ENCODE results near the gene SPADH.

- PRO-cap: no peak
- RAMPAGE, long total RNA, 4 experiments: no peak in any of the 4 experiments
Observed at GRCh38 chr10:121158723-121159253, 307.6 kb downstream of the WDR11 start.

GRCh38 chr10:121216744-121217247 lies 365.6 kb downstream of the WDR11 start:
- PRO-cap: no peak
- RAMPAGE, long total RNA, 4 experiments: no peak in any of the 4 experiments

DNA sequence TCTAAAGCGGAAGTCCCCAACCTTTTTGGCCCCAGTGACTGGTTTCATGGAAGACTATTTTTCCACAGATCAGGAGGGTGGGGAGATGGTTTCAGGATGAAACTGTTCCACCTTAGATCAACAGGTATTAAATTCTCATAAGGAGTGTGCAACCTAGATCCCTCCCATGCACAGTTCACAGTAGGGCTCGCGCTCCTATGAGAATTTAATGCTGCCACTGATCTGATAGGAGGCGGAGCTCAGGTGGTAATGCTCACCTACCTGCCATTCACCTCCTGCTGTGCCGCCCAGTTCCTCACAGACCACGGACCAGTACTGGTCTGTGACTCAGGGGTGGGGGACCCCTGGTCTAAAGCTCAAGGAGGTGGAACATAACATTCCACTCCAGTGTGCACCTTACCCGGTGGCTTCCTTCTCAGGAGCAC lies 273.7 kb downstream of the FGFR2 start:
- PRO-cap: no peak
- RAMPAGE, long total RNA, 4 experiments: no peak in any of the 4 experiments

DNA sequence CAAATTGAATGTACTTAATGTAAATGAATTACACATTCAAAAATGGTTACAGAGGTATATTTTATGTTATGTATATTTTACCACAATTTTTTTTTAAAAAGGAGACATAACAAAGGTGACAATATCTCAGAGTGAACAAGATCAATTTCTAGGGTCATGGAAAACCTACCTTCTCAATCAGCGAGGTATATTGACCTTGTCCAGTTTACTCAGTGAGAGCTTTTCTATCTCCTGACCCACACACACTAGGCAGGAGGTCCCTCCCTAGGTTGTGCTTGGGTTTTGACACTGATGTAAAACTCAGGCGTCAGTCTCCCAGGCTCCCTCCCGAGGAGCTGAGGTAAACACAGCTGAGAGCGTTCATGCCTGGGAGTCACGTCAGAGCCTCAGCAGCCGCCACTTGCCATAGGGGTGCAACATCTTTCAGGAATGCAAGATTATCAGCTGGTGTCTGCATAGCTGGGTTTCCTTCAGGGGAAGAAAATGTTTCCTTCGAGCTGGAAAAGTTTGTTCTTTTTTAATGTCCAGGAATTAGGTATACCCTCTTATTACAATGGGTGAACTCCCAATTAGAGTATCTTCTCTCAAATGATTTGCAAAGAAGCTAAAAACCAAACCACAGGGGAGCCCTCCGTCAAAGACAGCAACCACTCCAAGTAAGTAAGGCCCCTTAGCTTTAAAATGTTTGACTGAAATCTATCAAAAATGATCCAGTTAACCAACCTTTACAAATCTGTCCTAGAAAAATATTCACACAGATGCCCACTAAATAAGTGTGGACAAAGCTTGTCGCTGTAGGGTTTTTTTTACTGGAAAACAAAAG lies 70.5 kb downstream of the FGFR2 start:
- PRO-cap: no peak
- RAMPAGE, long total RNA, 4 experiments: no peak in any of the 4 experiments

DNA sequence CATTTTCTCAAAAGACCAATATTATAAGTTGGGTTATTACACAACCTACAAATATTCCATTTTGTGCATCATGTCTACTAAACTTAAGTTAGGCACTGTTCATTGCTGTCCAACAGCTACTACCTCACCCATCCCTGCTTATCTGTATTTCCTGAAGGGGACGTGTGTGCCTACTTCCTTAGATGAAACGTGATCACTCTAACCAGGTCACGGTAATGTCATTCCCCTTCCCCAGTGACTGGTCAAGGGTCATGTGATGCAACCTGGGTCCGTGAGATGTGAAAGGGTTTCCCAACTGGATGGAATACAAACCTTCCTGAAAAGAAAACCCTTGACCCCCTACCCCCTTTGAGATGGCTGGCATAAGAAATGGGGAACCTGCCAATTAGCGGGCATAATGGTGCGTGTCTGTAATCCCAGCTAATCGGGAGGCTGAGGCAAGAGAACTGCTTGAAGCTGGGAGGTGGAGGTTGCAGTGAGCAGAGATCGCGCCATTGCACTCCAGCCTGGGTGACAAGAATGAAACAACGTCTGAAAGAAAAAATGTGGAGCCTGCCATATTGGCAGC lies 1.7 kb upstream of the NSMCE4A start:
- PRO-cap: no peak
- RAMPAGE, long total RNA, 4 experiments: no peak in any of the 4 experiments

DNA sequence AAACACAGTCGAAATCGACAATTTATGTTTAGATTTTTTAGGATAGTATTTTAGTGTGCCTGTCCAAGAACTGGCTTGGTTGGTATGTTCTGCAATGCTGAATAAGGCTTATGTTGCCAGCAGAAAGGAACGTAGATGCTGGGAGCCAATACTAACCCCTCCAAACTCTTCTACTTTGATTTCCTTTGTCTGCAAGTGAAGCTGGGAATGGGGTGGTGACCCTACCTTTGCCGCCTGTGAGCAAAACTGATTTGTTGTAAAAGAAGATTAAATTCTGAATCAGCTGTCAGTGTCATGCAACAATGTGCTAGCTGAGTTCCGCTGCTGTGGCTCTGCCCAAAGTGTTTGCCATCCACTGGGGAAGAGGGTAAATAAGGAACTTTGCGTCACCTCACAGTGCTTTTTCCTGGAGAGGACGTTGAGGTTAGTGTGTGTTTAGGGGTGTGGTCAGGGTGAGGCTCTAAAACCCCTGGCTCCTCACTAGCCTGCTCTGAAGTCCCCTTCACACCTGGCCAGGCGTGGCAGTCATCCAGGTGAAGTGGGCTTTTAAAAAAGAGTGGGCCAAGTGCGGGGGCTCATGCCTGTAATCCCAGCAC lies 44.4 kb downstream of the TACC2 start:
- PRO-cap: bidirectional peak, plus-strand start at position 493 of the sequence, minus-strand start at position 343 of the sequence
- RAMPAGE, long total RNA, 4 experiments: no peak in any of the 4 experiments

DNA sequence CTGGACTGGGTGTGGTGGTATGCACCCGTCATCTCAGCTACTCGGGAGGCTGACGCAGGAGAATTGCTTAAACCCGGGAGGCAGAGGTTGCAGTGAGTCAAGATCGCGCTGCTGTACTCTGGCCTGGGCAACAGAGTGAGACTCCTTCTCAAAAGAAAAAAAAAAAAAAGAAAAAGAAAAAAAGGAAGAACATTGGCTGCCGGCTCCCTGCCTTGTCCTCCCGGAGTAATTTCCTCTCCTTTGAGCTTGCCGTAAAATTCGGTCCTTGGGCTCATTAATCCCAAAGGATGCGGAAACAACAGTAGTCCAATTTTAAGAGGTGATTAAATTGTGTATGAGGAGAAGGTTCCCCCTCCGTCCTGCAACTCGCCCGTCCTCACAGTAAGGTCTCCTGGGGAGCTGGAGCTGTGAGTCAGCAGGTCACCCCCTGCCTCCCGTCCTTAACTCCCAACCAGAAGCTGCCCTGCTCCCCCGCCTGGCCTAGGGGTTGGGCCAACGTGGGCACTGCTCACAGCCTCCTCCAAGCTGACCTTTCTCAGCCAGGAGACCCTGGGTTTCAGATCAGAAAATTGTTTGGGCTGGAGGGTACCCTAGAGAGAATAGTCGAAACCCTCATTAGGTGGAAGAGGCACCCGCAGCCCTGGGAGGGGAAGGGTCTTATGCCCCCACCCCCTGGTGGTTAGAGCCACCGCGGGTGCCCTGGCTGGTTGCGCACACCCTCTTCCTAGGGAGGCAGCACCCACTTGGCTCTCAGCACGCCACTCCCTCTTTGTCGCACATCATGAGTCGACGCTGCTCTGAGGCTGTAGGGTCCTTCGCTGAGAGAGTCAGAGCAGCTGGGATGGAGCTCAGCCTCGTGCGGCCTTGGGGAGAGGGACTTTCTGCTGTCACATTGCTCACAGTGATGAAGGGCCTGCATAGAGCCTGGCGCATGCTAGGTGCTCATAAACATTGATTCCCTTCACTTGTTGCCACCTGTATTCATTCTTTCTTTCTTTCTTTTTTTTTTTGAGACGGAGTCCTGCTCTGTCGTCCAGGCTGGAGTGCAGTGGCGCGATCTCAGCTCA lies 131.1 kb downstream of the TACC2 start:
- PRO-cap: no peak
- RAMPAGE, long total RNA, 4 experiments: no peak in any of the 4 experiments

GRCh38 chr10:122139232-122139766 lies 131.8 kb upstream of the BTBD16 start:
- PRO-cap: no peak
- RAMPAGE, long total RNA, 4 experiments: no peak in any of the 4 experiments

DNA sequence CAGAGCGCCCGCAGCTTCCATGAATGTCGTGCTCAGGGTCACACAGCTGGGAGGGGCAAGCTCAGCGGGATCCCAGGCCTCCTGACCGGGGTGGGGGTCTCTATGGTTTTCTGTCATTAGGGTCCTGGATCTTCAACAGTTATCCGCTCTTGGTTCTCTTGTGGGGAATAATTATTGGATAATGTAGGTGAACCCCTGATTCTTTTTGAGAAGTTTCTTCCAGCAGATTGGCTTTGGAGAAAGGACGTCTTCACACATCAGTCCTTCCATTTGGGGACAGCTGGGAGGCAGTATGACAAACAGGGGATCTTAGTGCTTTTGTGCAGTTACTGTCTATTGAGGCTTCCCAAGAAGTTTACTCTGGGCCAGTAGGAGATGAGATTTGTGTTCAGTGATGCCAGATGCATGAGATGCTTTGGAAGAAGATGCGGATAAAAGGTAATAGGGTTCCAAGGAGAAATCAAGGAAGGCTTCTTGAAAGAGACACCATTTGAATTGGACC lies 30.5 kb upstream of the BTBD16 start:
- PRO-cap: no peak
- RAMPAGE, long total RNA, 4 experiments: start-site peak on the plus strand in 2 of 4 experiments, centred at positions 245 to 376 of the sequence, 27 to 59 reads per replicate

GRCh38 chr10:122300928-122301439 lies 29.9 kb downstream of the BTBD16 start:
- PRO-cap: no peak
- RAMPAGE, long total RNA, 4 experiments: no peak in any of the 4 experiments

DNA sequence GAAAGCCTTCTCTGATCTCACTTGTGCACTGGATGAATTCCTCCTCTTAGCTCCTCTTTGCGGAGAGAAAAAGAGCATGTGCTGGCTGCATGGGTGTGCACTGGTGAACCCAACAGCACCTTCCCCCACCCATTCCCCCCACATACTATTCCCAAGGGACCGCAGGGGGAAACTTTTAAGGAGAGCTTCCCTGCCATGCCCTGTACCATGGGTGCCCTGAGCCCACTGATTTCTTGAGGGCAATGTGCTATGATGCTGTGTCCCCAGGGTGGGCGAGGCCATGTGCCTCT lies 50.4 kb upstream of the PLEKHA1 start:
- PRO-cap: no peak
- RAMPAGE, long total RNA, 4 experiments: no peak in any of the 4 experiments

GRCh38 chr10:122331459-122332019 lies 43.0 kb upstream of the PLEKHA1 start:
- PRO-cap: no peak
- RAMPAGE, long total RNA, 4 experiments: no peak in any of the 4 experiments

DNA sequence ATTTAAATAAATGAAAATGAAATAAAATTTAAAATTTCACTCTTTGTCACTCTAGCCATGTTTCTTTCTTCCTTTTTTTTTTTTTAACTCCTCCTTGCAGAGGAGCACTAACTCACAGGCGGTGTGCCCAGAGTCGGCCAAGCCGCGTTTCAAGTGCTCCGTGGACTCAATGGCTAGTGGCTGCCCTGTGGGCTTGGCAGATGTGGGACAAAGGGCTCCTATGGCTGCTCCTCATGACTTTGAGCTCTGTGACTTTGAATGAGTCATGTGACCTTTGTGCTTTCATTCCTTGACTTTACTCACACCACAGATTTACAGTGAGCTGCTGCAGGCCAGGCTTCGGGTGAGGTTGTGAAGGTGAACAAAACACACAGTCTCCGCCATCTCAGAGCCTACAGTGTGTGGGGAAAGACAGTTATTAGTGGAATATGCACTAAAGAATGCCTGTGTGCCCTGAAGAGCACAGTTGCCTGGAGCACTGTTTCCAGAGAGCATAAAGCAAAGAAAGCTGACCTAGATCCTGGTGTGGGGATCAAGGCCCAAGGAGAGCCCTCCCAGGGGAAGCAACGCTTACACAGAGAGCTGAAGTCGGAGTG lies 29.8 kb upstream of the PLEKHA1 start:
- PRO-cap: bidirectional peak, plus-strand start at position 342 of the sequence, minus-strand start at position 175 of the sequence
- RAMPAGE, long total RNA, 4 experiments: no peak in any of the 4 experiments

GRCh38 chr10:122402016-122403138 lies 27.9 kb downstream of the PLEKHA1 start:
- PRO-cap: no peak
- RAMPAGE, long total RNA, 4 experiments: start-site peak on the plus strand in 1 of 4 experiments, at chr10:122402480-122402682 at its widest, 5 reads per replicate

GRCh38 chr10:122474162-122474785 lies 12.9 kb downstream of the HTRA1 start:
- PRO-cap: no peak
- RAMPAGE, long total RNA, 4 experiments: no peak in any of the 4 experiments

- PRO-cap: no peak
- RAMPAGE, long total RNA, 4 experiments: start-site peak on the plus strand in 1 of 4 experiments, at chr10:122576427-122576713 at its widest, 12 reads per replicate
Observed at GRCh38 chr10:122576157-122576990, 15.8 kb downstream of the DMBT1 start.

- PRO-cap: no peak
- RAMPAGE, long total RNA, 4 experiments: start-site peak on the plus strand in 1 of 4 experiments, at chr10:122589005-122589117 at its widest, 9 reads per replicate
Observed at GRCh38 chr10:122588736-122589287, 28.3 kb downstream of the DMBT1 start.

DNA sequence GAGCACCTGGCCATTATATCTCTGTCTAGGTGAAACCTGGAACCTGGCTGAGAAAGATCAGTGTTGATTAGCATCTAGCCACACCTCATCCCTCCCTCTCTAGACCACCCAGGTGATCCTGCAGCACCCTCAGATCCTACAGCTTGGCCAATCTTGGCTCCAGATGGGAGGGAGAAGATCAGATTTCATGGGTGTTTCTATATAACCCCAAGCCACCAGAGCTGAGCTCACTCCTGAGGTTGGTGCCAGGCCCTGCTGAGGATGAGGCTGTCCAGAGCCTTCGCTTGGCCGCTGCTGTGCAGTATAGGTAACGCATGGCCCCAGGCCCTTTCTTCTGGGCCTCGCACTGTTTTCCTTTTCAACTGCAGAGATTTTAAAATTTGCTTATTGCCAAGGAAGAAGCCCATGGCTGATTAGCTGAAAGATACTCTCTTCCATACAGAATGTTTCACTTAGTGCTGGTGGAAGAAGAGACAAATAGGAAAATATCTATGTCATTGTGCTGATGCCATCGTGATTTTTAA lies at the start of gene SPADH:
SPADH (plus strand) TSS at position 230 of the 524 bp plus-strand sequence.
- PRO-cap: no peak
- RAMPAGE, long total RNA, 4 experiments: no peak in any of the 4 experiments

DNA sequence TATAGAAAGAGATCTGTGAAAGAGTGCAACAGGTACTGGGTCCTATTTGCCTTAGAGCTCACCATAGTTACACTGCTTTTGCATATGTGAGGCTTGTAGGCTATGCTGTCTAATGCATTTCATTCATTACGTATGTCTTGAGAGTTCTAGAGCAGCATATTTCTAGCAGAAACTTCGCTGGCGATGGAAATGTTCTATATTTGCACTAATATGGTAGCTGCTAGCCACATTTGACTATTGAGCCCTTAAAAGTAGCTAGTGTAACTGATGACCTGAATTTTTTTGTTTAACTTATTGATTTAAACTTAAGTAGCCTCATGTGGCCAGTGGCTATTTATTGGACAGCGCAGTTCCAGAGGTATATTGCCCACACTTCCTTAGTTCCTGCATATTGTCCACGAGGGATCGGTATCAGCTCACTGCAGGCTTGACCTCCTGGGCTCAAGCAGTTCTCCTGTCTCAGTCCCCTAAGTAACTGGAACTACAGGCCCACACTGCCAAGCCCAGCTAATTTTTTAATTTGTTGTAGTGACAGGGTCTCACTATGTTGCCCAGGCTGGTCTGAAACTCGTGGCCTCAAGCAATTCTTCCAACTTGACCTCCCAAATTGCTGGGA lies 3.7 kb downstream of the PSTK start:
- PRO-cap: no peak
- RAMPAGE, long total RNA, 4 experiments: no peak in any of the 4 experiments

GRCh38 chr10:122995966-122996227 lies 12.7 kb downstream of the IKZF5 start:
- PRO-cap: no peak
- RAMPAGE, long total RNA, 4 experiments: start-site peak on the minus strand in 1 of 4 experiments, at chr10:122996121-122996174 at its widest, 35 reads per replicate